Fibroblast of villous mesenchyme (primary cell): ENCODE measurements around the genes NDP, NDUFB11, CDK16 and ZNF157.

GRCh38 chrX:43973184-43973737, at the start of gene NDP:
Gene NDP, minus strand, starts transcription at chrX:43973390.
- CAGE, long polyA plus RNA, result no peak

GRCh38 chrX:44344588-44345025, 1.1 kb upstream of the EFHC2 start:
- CAGE, long polyA plus RNA, result no peak

DNA sequence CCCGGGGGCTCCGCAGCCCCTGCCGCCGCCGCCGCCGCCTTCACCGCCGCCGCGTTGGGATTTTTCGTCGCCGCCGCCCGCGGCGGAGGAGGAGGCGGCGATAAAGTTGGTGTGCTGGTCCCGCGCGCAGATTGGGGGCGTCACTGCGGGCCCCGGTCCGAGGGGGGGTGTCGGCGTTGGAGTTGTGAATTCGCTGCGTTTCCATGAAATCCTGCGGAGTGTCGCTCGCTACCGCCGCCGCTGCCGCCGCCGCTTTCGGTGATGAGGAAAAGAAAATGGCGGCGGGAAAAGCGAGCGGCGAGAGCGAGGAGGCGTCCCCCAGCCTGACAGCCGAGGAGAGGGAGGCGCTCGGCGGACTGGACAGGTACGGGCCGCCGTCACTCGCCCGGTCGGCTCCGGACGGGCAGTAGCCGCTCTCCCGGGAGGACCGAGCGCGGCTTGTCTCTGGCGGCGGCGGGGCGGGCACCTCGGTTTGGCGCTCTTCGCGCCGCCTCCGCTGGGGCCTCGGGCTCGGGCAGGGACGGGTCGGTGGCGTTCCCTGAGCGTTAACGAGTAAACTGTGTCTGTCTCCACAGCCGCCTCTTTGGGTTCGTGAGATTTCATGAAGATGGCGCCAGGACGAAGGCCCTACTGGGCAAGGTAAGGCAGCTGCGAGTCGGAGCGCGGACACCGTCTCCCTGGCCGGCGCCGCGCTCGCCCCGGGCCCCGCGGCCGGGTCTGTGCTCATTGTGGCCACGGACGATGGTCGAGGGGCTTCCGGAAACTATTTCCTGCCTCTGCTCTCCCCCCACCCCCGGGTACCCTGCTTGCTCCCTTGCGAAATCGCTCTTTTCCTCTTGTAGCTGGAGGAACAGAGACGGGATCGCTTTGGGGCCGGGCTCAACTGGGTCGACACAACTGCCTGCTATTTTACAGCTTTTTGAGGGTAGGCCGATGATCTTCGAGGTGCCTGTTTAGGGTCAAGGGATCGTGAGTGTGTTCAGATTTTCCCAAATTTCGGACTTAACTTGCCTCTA, 669 bp downstream of the KDM6A start:
- CAGE, long polyA plus RNA, result no peak

DNA sequence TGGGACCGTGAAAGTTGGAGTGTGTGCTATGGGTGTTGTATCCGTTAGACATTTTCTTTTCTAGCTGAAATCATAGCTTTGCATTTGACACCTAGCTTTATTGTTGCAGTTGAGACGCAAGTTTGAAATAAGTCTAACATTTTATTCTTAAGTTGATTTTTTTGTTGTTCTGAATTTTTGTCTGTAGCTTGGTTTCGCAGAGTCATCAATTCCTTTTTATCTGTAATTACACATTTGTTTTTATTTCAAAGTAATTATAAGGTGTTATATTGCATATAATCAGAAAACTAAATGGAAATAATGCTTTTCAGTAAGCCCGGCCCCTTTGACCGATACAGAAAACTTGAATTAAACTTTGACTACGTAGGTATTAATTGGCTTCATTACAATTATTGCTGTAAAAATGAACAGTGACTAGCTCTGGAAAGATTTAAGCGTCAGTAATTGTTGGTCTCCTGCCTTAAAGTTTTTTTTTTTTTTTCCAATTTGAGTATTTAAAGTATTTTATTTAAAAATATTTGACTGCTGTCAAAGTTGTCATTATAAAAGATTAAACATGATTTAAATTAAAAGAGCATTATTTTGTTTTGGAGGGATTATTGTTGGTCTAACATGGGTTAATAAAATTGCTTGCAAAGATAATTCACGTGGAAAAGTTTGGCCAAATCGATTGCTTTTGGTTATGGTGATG, 2.3 kb downstream of the KDM6A start:
- CAGE, long polyA plus RNA, result no peak

DNA sequence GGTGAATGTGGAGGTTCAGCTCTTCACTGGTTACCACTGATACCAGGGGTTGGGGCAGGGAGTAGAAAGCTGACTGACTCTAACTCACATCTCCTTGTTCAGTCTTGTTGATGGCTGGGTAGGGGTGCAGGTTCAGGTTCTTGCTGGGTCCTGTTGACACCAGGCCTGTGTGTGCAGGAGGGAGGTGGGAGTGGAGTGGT, 25.3 kb downstream of the KDM6A start:
- CAGE, long polyA plus RNA, result no peak

DNA sequence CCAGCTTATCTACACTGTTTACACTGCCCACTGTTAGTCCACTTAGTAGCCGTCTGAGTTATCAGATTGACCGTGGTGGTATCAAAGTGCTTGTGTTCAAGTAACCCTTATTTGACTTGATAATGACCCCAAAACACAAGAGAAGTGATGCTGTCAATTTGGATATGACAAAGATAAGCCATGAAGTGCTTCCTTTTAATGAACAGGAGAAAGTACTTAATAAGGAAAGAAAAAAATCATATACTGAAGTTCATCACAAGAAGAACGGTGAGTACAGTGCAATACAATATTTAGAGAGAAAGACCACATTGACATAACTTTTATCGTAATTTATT, 42.7 kb downstream of the KDM6A start:
- CAGE, long polyA plus RNA, result no peak

DNA sequence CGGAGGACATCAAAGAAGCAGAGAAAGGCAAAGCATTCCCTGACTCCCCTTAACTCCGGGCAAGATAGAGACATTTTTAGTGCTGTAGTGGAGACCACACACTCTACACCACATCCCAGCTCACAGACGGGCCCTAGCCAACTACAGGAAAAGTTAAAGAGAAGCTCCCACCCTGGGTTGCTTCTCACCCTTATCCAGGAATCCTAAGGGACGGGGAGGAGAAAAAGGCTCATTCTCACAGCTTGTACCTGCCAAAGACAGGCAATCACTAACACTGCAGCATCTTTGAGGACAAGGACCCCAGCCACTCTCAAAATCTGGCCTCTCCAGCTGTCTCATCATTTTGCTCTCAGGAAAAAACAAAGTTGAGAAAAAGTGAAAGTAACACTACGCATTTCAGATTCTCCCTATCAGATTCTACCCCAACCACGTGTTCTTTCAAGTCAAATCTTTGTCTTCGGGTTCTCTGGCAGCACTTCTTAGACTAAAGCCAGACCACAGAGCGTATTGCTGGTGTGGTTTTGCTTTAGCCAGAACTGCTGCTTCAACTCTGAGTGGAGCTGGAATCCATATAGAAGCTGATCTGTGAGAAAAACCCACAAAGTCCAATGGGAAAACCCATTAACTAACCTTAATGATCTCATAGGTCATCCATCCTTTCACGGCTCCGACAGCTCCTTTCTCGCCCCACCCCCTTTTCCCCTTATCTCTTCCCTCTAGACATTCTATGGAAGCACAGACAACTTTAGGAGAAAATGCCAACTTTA, 605.9 kb upstream of the DIPK2B start:
- CAGE, long polyA plus RNA, result no peak

GRCh38 chrX:45851788-45852346, 595.2 kb upstream of the KRBOX4 start:
- CAGE, long polyA plus RNA, result no peak

DNA sequence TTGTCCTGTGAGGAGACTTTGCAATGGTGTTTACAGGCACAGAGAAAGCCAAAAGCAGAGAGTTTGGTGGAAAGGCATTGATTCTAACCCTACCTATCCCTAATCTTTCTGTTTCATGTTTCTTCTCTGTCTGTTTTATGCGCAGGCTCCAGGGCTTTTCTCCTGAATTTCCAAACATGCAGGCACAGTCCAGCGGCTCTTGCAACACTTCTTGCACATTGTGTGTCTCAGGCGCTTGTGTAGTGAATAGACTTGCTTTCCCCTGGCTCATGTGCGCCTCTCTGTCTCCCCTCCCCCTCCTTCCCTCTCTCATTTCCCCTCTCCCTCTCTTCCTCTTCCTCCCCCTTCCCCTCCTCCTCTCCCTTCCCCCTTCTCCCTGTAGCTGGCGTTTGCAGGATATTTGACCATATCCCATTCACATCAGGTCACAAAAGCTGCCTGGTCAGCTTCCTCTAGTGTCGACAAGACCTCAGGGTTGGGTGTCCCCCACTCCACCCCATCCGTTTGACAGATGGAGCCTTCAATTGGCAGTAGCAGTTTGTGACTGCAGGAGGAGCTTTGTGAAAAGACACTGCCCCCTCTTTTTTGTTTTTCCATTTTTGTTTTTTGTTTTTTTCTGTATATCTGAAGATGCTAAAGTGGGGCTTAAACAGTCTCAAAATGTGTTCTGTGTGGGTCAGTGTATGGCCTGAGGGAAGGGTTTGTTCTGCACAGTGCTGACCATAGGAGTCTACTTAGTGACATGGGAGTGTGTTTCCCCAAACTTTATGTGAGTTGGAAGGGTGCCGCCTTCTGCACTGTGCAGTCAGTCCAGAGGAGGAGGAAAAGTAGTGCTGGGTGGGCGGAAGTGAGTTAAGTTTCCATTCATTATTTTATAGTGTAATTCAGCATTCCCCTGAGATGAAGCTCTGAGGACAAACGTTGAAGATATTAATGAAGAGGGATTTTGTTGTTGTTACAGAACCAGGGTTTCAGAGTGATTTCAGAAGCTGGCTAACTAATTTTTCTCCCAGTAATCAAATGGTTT, 2.6 kb downstream of the CHST7 start:
- CAGE, long polyA plus RNA, result no peak

DNA sequence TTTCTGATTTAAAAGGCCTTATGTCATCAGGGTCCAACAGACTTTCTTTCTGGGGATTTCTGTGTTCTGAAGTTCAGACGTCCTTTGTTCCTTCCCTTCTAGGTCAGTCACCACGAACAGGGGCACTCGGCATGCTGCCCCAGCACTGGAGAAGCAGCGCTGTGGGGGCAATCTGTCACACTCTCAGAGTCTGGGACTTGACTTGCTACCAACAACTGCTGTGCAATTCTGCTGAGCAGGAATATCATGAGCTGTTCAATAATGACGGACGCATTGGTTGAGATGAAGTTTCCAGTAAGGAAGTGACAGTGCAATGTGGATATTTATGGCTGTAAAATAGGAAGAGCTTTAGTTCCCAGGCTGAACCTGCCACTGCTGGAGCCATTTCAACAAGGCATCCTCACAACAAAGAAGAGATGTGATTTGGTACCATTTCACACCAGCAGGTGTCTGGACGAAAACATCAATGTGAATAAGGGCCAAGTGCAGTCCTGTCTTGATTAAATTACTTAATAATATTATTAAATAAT, 24.2 kb downstream of the CHST7 start:
- CAGE, long polyA plus RNA, result no peak

GRCh38 chrX:46629144-46629733, 55.7 kb downstream of the CHST7 start:
- CAGE, long polyA plus RNA, result no peak

DNA sequence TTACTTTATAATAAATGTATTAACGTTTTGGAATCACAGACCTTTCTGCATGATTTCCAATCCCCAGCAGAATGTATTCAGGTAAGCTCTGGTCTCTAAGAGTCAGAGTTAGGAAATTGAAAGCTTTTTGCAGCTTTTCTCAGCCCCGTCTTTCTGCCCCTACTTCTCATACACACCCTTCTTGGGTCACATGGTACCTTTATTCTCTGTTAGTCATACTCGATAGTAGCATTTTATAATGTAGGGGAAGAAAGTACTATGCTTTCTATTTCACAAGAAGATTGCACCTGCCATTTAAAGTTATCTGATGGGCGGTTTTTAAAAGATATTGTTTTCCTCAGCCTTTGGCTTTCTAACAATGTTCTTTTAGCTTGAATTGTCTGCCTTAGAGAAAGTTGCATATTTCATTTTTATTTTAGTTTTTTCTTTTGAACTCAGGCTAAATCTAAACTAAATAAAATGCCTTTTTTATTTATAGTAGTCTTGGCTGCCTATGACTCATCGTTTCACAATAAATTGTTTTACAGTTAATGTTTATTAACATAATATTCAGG, 1.4 kb downstream of the RP2 start:
- CAGE, long polyA plus RNA, result no peak

DNA sequence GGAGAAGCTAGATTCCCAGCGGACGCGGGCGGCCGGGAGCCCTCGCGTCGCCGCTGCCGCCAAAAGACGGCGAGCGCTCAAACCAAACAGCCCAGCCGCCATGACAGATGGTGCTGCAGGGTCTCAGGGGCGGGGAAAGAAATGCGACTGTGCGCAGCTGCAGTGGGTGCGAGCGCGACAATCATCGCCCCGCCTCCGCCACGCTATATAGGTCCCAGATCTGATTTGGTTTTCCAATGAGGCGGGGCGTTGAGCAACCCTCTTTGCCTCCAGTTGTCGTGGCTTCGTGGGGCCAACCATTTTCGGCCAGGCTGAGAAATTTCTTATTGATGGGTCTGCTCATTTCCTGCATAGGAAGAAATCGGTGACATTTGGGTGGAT, at the start of gene NDUFB11:
Gene NDUFB11 (minus strand): TSS at position 125 of the 381 bp plus-strand sequence.
- CAGE, long polyA plus RNA, result no peak

DNA sequence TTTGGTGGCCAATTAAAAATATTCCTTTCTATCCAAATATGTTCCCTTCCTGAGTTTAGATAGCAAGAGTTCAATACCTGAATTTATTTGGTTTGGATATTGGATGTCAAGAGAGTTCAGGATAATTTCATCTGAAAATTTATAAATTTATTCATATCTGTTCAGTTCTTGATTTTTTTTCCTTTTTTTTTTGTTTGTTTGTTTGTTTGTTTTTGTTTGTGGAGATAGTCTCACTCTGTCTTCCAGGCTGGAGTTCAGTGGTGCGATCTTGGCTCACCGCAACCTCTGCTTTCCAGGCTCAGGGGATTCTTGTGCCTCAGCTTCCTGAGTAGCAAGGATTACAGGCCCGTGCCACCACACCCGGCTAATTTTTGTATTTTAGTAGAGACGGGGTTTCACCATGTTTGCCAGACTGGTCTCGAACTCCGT, 9.2 kb downstream of the RBM10 start:
- CAGE, long polyA plus RNA, result no peak

DNA sequence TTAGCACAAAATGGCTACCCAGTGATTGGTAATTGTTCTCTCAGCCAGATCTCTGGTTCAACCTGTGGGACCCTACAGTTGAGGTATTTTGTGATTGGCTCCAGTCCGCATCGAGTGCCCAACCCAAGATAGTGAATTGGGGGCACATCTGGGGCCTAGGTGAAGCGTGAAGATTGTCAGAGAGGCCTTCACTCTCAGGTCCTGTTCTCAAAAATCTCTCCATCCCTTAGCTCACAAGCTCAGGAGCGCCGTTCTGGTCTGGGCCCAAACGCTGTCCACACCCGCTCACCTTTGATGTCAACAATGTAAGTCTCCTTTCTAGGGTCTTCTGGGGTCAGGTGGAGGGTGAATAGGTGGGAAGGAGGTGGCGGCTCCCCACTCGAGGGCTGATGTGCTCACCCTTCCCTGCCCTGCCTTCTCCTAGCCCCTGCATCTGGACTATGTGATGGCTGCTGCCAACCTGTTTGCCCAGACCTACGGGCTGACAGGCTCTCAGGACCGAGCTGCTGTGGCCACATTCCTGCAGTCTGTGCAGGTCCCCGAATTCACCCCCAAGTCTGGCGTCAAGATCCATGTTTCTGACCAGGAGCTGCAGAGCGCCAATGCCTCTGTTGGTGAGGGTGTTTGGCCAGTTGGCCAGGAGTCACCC, 7.7 kb upstream of the CDK16 start:
- CAGE, long polyA plus RNA, result no peak

- CAGE, long polyA plus RNA, result no peak
Measured at GRCh38 chrX:47218002-47218846, at the start of gene CDK16. Gene CDK16, plus strand, starts transcription at chrX:47218681.

DNA sequence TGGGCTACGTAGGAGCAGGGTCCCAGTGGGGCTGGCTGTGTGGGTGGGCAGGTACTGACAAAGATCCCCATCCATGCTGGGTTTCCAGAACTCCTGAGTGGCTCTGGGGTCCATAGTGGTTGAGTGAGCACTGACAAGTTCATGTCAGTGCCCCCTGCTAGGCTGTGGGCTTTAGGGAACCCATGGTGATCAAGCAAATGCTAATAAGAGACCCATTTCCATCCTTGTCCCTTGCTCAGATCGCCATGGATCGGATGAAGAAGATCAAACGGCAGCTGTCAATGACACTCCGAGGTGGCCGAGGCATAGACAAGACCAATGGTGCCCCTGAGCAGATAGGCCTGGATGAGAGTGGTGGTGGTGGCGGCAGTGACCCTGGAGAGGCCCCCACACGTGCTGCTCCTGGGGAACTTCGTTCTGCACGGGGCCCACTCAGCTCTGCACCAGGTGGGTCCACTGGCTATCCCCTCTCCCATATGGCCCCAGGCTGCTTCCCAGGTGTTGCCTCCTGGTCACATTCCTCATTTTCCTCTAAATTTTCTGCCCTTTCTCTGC, 4.9 kb downstream of the CDK16 start:
- CAGE, long polyA plus RNA, result no peak

DNA sequence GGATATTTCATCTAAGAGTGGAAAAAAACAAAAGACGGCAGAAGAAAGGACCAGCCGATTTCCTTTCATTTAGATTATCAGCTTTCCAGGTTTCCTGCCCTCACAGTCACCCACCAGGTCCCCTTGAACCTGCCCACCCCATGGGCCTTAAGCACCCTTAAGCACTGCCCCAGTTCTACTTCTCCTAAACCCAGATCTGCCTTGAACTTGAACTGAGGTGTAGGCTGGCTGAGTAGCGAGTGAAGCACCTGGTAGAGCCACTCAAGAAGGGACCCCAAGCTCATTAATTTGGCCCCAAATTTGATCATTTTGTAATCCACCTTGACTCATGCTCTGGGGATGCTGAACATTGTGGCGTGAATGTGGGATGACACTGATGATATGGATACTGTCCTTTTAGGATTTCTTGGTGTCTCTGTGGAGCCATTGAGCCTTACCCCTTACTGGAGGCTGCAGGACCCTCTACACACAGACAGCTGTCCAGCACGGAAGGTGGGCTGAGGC, at the start of gene ZNF157:
Gene ZNF157 (plus strand): TSS at position 425 of the 504 bp plus-strand sequence.
- CAGE, long polyA plus RNA, result no peak

- CAGE, long polyA plus RNA, result no peak
Measured at GRCh38 chrX:47380661-47381328, 10.4 kb downstream of the ZNF157 start.

DNA sequence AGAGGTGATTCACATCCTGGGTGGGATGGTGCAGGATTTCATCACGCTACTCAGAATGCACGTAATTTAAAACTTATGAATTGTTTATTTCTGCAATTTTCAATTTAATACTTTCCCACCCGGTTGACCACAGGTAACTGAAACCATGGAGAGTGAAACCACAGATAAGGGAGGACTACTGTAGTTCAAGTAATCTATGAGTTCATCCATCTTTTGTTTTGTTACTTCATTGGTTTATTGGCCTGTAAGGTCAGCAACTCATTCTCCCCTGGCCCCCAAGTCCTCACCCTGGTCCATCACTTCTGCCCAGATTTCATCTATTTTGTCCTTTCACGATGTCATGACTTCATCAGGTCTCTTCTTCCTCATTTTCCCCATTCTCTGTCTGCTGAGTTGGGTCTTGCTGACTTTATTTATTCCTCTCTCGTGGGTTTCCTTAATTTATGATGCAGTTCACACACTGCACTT, 3.0 kb downstream of the ARAF start:
- CAGE, long polyA plus RNA, result no peak